Measurements from ENCODE around the genes GON4L and VHLL.

DNA sequence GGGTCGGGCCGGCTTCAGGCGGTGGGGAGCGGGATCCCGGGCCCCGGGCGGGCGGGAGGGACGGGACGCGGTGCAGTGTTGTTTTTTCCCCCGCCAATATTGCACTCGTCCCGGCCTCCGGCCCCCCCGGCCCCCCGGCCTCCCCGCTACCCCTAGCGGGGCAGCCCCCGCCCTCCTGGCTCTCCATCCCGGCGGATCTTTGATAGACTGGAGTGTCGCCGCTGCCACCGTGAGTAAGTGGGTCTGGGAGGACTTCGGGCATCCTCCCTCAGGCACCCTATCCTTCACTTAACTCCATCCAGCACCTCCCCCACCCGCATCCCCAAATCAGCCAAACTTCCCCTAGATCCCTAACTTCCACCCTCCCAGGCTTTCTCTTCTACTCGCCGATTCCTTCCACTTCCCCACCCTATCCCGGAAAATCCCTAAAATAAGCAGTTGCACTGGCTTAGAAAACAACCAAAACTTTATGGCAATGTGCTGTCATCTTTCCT, 12.5 kb downstream of the THBS3 start:
- PRO-cap, 2 experiments, result no peak in any of the 2 experiments
- RAMPAGE, long total RNA, 5 experiments, result no peak in any of the 5 experiments

- PRO-cap, 2 experiments, result no peak in any of the 2 experiments
- RAMPAGE, long total RNA, 5 experiments, result no peak in any of the 5 experiments
Measured at GRCh38 chr1:155220600-155221009, 12.1 kb downstream of the MTX1 start.

DNA sequence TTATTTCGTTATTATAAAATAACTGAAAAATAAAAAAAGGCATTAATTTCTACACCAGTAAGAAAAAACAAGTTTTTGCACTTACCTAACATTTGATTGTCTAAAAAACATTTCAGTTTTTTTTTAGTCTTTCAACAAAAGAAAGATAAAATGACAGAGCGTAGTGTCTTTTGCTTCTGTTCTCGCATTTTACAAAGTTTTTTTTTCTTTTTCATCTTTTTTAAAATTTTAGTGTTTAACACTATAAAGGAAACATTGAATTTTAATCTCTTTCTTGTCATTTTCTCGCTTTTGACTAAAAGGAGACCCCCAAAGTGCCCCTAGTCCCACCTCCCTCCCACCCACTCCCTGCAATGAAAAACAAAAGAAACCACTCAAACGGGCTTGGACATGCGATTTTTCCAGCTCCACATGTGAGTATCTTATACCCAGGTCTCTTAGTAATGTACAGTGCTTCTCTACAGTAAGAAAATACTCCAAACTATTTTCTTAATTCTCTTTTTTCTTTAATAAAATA, 14.9 kb downstream of the RUSC1 start:
- PRO-cap, 2 experiments, result no peak in any of the 2 experiments
- RAMPAGE, long total RNA, 5 experiments, result no peak in any of the 5 experiments

- PRO-cap, 2 experiments, result no peak in any of the 2 experiments
- RAMPAGE, long total RNA, 5 experiments, result no peak in any of the 5 experiments
Measured at GRCh38 chr1:155341854-155342355, 21.2 kb downstream of the RUSC1 start.

- PRO-cap, 2 experiments, result no peak in any of the 2 experiments
- RAMPAGE, long total RNA, 5 experiments, result no peak in any of the 5 experiments
Measured at GRCh38 chr1:155463978-155464642, 98.5 kb downstream of the ASH1L start.

- PRO-cap, 2 experiments, result peak in 2 of 2 experiments; most common minus-strand start chr1:155857211 (in 1)
- RAMPAGE, long total RNA, 5 experiments, result start-site peak on the minus strand in 2 of 5 experiments, at chr1:155857174-155857211 at its widest, 53 to 121 reads per replicate
Measured at GRCh38 chr1:155856726-155857944, at the start of gene GON4L. TSS of gene GON4L (minus strand) at chr1:155857214.

- PRO-cap, 2 experiments, result no peak in any of the 2 experiments
- RAMPAGE, long total RNA, 5 experiments, result no peak in any of the 5 experiments
Measured at GRCh38 chr1:156001004-156001579, 19.7 kb downstream of the SSR2 start.

DNA sequence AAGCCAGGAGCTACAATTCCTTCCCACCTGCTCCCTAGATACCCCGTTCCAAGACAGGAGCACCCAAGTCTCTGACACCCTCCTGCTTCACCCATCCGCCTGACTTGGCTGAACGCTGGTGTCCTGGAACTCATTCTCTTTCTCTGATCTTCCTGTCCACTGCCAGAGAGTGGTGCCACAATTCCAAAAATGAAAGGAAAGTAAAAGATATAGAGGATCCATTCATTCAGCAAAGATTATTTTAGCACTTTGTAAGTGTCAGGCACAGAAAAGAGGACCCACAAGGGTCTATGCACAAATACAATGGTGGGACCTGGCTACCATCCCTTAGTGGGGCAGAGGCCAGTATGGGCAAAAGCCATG, 19.2 kb downstream of the SSR2 start:
- PRO-cap, 2 experiments, result no peak in any of the 2 experiments
- RAMPAGE, long total RNA, 5 experiments, result no peak in any of the 5 experiments

- PRO-cap, 2 experiments, result no peak in any of the 2 experiments
- RAMPAGE, long total RNA, 5 experiments, result no peak in any of the 5 experiments
Measured at GRCh38 chr1:156004730-156005662, 15.8 kb downstream of the SSR2 start.

DNA sequence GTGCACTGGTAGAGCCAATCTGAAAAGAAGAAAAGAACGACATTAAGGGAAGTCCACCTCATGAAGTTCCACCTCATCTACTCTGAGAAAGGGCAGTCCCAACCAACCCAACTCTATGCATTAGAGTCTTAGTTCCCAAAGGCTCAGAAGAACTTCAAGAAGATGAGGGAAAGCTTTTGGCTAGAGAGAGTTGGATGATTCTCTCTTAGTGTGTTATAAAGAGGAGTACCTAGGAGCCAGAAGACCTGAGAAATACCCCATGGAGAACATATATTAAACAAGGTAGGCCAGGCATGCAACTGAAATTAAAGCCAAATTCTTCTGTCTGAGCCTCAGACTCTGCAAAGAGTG, 8.9 kb downstream of the SSR2 start:
- PRO-cap, 2 experiments, result no peak in any of the 2 experiments
- RAMPAGE, long total RNA, 5 experiments, result no peak in any of the 5 experiments

DNA sequence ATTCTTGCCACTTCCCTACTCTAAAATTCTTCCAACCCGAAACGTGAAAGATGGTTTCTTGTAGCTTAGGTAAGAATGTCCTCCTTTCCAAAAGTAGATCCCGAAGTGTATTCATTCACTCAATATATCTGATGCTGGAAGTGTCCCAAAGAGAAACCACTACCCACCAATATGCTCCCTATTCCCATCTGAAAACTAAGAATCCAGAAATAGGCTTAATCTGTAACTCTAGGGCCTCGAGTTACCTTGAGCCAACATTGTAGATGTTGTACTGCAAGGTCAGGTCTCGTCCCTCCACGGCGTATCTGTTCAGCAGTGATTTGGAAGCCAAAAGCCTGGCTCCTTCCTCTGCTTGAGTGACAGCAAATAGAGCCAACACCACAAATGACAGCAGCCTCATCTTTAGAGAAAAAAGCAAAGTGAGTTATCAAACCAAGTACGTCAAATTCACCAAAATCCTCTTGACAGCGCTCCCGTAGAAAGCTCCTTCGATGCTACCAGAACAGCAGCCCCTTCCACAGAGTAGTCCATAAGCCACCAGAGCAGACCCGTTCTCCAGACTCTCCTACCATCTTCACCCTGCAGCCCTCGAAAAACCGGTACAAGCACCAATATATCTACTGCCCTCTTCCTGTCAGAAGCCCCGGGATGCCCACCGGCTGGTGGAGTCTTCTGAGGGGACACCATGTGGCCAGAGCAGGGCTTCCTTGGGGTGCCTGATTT, 822 bp downstream of the SSR2 start:
- PRO-cap, 2 experiments, result no peak in any of the 2 experiments
- RAMPAGE, long total RNA, 5 experiments, result no peak in any of the 5 experiments

DNA sequence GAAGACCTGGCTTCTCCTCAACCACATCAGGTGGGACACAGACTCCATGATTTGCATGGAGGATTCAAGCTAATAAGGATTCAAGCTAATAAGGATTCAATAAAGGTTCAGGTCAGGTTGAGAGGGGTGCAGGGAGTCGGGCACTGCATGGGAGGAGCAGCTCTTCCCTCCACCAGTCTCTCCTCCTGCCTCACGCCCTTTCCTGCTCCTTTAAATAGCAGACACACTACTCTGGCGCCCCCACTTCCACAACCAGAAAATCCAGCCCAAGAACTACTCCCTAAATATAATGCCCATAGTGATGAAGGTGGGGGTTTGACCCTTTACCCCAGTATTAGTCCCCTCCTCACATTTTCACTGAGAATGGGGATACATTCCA, 7.1 kb downstream of the MEX3A start:
- PRO-cap, 2 experiments, result no peak in any of the 2 experiments
- RAMPAGE, long total RNA, 5 experiments, result no peak in any of the 5 experiments

DNA sequence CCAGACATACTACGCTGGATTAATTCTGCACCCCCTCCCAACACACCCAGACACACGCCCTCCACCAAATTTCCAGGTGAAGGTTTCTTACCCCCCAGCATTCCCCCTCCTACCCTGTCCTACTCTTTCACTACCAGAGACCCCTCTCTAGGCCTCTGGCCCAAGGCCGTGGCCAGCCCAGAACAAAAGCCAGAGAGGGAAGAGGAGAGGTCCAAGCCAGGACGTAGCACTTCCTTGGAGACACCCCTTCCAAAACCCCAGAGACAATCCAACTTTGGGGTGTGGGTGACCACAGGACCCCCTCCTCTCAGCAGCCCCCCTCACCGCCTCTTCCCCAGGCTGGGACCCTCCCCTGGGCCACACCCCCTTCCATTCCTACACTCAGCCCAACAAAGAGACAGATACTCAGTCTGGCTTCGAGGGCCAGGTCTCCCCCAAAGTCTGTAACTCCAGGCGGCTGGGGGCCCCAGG, 1.6 kb downstream of the MEX3A start:
- PRO-cap, 2 experiments, result no peak in any of the 2 experiments
- RAMPAGE, long total RNA, 5 experiments, result no peak in any of the 5 experiments

GRCh38 chr1:156097581-156098202, 15.4 kb upstream of the MEX3A start:
- PRO-cap, 2 experiments, result no peak in any of the 2 experiments
- RAMPAGE, long total RNA, 5 experiments, result no peak in any of the 5 experiments

- PRO-cap, 2 experiments, result no peak in any of the 2 experiments
- RAMPAGE, long total RNA, 5 experiments, result no peak in any of the 5 experiments
Measured at GRCh38 chr1:156136745-156137414, 16.5 kb upstream of the SEMA4A start.

GRCh38 chr1:156211531-156212241, 1.1 kb upstream of the PMF1 start:
- PRO-cap, 2 experiments, result no peak in any of the 2 experiments
- RAMPAGE, long total RNA, 5 experiments, result no peak in any of the 5 experiments

- PRO-cap, 2 experiments, result no peak in any of the 2 experiments
- RAMPAGE, long total RNA, 5 experiments, result no peak in any of the 5 experiments
Measured at GRCh38 chr1:156299082-156299698, at the start of gene VHLL. TSS of gene VHLL (minus strand) at chr1:156299307.

GRCh38 chr1:156356901-156357443, 12.0 kb upstream of the RHBG start:
- PRO-cap, 2 experiments, result peak in 2 of 2 experiments; most common minus-strand start chr1:156357030 (in 2)
- RAMPAGE, long total RNA, 5 experiments, result no peak in any of the 5 experiments

GRCh38 chr1:156480555-156481715, 19.6 kb downstream of the MEF2D start:
- PRO-cap, 2 experiments, result no peak in any of the 2 experiments
- RAMPAGE, long total RNA, 5 experiments, result no peak in any of the 5 experiments

DNA sequence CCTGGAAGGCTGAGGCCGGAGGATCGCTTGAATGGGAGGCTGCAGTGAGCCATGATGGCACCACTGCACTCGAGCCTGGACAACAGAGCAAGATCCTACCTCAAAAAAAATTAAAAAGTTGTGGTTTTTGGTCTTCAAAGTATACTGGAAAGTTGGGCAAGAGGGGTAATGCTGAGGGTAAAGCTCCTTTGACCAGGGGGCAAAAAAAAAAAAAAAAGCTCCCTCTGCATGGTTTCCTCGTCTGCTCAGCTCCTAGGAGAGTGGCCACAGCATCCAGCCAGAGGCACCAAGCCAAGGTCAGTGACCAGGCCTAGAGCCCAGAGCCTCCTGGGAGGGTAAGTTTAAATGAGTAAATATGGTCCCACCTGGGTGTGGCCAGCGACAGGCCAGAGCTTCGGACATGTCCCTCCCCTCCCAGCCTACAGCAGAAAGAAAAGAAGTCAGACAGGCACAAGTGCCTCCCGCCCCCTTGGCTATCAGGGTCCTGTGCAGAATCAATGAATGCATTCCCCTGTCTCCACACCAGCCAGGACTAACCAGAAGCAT, 4.9 kb downstream of the MEF2D start:
- PRO-cap, 2 experiments, result peak in 1 of 2 experiments; most common plus-strand start position 427 of the sequence (in 1); most common minus-strand start position 302 of the sequence (in 1)
- RAMPAGE, long total RNA, 5 experiments, result no peak in any of the 5 experiments

Data from thyroid gland (tissue), 7 donors.